Mesangial cell (primary cell): ENCODE results near the genes BUB1B, PAK6, KNSTRN and BAHD1.

GRCh38 chr15:39511255-39511655 is 69.6 kb upstream of the THBS1 start:
- RAMPAGE, long total RNA, result no peak

- RAMPAGE, long total RNA, result no peak
These were observed 1.9 kb downstream of the THBS1 start for GRCh38 chr15:39582865-39583028.

DNA sequence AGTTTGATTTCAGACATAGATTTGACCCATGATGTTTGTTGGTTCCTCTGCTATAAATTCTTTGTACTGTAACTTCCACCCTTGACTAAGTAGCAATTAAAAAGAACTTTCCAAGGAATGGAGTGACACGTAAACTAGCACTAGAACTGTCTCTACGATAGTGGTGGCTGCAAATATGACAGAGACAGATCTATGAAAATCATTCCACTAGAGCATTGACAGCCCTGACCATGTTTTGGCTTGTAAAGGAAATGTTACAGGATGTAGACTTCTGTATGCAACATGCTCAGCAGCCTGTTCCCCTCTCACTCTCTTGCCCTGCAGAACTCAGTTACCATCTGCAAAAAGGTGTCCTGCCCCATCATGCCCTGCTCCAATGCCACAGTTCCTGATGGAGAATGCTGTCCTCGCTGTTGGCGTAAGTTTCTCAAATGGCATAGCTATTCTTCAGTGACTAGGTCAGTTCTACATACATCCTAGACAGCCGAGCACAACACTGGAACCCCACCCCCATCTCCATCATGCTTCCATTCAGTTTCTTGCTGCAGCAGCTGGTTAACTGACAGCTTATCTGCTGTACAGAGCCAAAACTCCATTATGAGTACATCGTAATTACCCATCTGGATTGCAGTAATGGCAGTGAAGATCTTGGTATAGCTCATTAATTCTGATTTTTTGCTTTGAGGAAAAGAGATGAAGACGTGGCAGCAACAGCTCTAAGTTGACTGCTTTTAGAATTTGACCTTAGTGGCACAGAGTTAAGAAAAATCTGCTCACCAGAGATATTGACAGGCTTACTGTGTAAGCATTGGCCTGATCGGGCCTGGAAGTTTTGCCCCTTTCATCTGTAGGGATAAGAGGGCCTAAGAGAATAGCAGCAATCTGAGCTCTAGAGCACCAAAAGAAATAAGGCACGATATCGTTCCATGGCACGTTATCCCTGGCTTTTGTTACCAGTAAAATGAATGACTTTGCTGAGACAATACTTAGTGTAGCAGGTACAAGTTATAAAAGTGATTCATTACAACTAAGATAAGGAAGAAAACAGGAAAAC is 4.6 kb downstream of the THBS1 start:
- RAMPAGE, long total RNA, result no peak

DNA sequence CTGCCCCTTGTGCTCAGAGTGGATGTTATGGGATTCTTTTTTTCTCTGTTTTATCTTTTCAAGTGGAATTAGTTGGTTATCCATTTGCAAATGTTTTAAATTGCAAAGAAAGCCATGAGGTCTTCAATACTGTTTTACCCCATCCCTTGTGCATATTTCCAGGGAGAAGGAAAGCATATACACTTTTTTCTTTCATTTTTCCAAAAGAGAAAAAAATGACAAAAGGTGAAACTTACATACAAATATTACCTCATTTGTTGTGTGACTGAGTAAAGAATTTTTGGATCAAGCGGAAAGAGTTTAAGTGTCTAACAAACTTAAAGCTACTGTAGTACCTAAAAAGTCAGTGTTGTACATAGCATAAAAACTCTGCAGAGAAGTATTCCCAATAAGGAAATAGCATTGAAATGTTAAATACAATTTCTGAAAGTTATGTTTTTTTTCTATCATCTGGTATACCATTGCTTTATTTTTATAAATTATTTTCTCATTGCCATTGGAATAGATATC is 15.8 kb downstream of the THBS1 start:
- RAMPAGE, long total RNA, result no peak

GRCh38 chr15:39698731-39699367 is 83.8 kb downstream of the FSIP1 start:
- RAMPAGE, long total RNA, result no peak

GRCh38 chr15:39887479-39888248 is 32.4 kb downstream of the GPR176 start:
- RAMPAGE, long total RNA, result no peak

DNA sequence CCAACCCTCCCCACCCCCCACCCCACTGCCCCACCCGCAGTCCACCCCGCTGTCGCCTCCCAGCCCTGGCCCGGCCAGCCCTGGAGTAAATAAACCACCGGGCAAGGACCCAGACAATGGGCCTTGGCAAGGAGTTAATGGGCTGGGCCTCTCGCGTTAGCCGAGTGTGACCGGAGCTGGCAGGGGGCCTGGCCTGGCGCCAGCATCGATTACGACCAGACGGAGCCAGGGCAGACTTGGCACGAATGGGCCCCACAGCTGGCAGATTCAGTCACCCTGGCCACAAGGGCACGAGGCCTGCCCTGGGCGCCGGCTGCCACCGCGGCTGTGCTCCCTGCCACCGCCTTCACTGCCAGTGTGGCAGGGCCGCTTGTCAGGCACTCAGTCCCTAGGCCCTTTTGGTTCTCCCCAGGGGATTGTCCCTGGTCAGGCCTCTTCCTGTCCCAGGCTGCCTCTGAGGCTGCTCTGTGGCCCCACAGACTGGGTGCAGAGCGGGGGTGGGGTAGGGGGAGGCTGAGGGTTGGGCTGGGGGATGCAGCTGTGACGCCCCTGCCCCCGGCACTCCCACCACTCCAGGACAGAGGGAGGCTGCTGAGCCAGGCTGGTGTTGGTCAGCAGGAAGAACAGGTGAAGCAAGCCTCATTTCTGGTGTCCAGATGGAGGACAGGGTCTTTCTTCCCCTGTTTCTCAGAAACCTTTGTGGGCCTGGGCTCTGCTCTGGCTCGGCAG is 30.3 kb upstream of the SRP14 start:
- RAMPAGE, long total RNA, result no peak

GRCh38 chr15:40080768-40081401 is 27.8 kb downstream of the BMF start:
- RAMPAGE, long total RNA, result no peak

DNA sequence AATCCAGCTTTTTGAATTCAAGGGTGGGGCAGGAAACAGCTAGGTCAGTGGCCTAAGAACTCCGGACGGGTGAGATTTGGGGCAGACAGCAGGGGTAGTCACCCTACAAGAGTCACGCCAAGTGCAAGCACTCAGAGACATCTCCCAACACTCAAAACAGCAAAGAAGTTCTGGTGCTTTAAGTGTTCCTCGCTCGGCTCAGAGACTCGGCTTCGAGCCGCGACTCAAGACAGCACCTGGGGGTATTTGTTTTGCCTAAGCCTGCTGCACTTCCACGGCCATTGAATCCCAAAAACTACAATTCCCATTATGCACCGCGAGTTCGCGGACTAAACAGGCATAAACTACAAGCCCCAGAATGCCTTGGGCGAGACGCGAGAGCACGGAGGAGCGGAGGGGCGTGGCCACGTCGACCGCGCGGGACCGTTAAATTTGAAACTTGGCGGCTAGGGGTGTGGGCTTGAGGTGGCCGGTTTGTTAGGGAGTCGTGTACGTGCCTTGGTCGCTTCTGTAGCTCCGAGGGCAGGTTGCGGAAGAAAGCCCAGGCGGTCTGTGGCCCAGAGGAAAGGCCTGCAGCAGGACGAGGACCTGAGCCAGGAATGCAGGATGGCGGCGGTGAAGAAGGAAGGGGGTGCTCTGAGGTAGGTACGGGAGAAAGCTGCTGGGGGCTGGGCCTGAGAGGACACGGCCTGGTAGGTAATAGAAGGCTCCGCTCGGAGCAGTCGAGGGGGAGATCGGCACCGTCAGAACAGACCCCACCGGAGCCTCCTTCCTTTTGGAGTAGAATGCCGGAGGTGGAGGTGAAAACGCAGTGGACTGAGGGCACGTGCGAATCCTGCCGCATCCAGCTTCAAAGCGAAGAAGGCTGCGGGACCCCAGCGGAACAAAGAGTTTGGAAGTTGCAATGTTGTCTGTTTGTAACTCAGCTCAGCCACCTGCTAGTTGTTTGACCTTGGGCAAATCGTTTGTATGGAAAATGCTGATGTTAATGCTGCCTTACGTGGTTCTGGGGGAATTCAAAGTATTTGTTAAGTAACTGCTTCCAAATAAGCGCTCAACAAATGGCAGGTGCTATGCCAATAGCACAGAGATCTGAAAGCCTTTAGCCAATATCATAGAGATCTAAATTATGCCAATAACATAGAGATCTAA is at the start of gene BUB1B:
TSS of gene BUB1B (plus strand) at position 455 of the 1,152 bp plus-strand sequence.
- RAMPAGE, long total RNA, result start-site peak on the plus strand centred at position 450 of the sequence, 64 bp wide, 754 reads

GRCh38 chr15:40238411-40239626 is at the start of gene PAK6:
Gene PAK6, plus strand, starts transcription at chr15:40239063.
- RAMPAGE, long total RNA, result no peak

DNA sequence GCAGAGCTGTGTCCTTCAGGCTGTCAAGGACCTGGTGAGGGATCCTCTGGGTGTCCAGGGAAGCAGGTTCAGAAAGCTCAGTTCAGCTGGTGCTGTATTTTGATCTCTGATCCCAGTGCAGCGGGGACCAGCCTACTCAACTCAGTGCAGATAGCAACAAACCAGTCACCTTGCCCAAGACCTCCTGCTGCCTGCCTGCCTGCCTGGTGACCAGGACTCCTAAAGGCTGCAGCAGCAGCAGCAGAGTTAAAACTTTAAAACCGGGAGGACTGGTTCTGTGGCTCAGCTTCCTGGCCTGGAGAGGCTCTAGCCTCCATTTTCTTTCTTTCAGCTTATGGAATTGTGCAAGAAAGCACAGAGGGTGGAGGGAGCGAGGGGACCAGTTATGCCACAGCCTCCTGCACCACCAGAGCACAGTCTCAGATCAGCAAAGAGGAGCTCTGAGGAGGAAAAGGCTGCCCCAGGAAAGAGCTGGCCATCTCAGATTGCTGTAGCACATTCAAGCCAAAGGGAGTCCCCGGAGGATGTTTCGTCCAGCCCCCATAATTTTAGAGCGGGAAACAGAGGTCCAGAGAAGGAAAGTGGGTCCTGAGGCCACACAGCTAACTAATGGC is 6.4 kb downstream of the PAK6 start:
- RAMPAGE, long total RNA, result no peak

GRCh38 chr15:40282065-40282506 is 778 bp downstream of the ANKRD63 start:
- RAMPAGE, long total RNA, result no peak

GRCh38 chr15:40345860-40346727 is 4.7 kb upstream of the PHGR1 start:
- RAMPAGE, long total RNA, result no peak

- RAMPAGE, long total RNA, result start-site peak on the plus strand at chr15:40382943-40383006, 5,140 reads
These were observed at the start of gene KNSTRN for GRCh38 chr15:40382564-40383781. Gene KNSTRN, plus strand, starts transcription at chr15:40382721.

- RAMPAGE, long total RNA, result no peak
These were observed at the start of gene BAHD1 for GRCh38 chr15:40440860-40441519. Gene BAHD1, plus strand, starts transcription at chr15:40440953.

- RAMPAGE, long total RNA, result no peak
These were observed 15.5 kb downstream of the CHST14 start for GRCh38 chr15:40486201-40486709.

- RAMPAGE, long total RNA, result no peak
These were observed 36.1 kb downstream of the CHST14 start for GRCh38 chr15:40506842-40507408.

DNA sequence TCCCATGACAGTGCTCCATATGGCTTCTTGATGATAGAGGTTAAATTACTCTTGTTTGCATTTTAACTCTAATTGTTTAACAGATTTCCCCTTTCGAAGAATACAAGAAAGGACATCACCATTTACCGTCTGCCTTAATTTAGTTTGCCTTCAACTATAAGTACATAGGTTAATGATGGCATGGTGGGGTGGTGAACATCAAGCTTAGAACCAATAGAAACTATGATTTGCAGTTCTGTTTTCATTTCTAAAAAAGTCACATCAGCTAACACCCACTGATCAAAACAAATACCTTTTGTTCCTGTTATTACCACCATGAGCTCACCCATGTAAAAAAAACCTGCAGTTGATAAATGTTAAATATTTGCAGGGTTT is 6.8 kb downstream of the CCDC32 start:
- RAMPAGE, long total RNA, result no peak

DNA sequence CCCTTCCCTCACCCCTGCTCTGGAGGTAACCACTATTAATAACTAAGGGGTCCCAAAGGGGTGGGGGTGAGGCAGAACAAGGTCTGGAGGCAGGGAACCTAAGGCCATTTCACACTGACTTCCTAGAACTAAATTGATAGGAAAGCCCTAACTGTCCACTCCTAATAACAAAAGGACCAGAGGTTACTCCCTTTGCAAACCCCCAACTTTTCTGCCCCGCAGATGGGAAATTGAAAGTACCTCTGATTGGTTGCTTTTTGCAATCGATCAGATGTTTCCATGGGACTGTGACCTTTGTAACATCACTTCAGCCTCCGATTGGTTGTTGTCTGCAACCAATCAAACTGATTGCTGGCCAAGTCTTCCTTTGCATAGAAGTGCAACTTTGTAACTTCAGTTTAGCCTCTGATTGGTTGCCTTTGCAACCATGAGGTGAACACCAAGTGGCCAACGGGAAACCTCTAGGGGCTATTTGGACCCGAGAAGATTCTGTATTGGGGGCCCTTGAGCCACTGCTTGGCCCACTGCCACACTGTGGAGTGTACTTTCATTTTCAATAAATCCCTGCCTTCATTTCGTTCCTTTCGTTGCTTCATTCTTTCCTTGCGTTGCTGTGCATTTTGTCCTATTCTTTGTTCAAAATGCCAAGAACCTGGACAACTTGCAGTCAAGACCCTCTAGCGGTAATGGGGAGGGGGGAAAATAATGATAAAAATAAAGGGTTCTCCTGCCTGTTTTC is 11.2 kb upstream of the KNL1 start:
- RAMPAGE, long total RNA, result no peak

- RAMPAGE, long total RNA, result no peak
These were observed 575 bp upstream of the C15orf62 start for GRCh38 chr15:40769011-40769799.